PFSK-1 (cell line): Measurements from ENCODE around the genes DYSF, CYP26B1, NOTO, PRADC1 and ACTG2.

DNA sequence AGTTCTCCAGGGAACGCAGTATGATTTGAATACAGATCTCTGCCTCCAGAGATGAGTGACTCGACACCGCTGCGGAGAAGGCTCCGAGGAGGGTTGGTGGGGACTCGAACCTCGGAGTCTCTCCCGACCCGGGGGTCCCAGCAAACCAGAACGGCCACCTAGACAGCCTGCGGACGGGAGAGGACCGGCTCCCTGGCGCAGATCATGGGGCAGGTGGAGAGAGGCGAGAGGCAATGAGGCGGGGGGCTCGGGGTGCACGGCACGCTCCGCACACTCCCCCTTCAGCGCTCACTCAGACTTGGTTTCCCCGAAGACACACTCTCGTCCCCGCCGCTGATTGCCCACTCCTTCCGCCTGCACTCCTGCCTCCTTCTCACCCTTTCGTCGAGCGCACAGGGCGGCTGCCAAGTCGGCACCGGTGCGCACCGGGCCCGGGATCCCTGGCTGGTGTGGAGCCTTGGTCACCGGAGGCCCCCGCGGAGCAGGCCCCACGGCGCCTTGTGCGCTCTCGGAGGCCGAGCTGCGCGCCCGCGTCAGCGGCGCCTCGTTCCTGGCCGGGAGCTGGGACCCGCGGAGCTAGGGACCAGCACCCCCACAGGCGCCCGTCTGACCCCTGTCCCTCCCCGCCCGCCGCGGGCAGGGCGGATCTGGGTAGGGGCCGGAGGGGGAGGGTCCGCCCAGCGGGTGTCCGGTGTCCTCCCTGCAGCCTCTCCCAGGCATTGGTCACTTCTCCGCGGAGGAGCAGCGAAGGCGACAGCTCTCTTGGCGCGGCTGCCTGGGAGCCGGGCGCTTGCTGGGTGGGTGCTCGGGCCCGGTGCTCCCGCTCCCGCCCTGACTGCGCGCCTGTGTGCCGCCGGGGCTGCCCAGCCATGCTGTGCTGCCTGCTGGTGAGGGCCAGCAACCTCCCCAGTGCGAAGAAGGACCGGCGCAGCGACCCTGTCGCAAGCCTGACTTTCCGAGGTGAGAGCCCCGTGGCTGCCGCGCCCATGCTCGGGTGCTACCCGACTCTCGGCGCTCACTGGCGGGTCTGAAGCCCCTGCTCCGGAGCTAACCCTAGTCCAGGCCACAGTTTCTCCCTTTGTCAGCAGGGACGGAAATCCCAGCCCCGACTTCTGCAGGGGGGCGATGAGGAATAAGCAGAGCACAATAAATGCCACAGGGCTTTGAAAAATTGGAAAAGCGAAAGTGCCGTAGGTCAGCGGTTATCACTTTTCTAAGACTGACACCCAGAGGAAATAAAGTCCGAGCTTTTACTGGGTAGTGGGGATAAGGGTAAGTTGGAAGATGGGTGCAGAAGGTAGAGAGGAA is at the start of gene DYSF:
Gene DYSF (plus strand): TSS at position 726 of the 1,308 bp plus-strand sequence.
- RRBS = 16% methylated on average over 47 of the region's 102 CpGs

GRCh38 chr2:71467922-71468585 is 1.6 kb downstream of the DYSF start:
- RRBS = no CpG with 5 or more reads among the region's 8 CpGs

DNA sequence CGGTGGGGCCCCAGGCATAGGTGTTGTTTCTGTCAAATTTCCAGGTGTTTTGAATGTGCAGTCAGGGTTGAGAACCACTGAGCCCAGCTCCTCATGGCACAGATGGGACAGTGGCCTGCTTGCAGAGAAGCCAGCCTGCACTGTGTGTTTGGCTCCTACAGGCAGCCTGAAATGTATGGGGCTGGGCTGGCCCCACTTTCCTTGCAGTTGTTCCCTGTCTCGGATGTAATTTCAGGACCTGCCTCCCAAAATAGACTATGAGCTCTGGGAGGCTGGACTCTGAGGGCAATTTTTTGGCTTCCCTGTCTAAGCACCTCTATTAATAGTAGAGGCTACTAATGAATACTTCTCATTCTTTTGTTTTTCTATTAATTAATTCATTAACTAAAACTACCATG is 2.9 kb downstream of the DYSF start:
- RRBS = no CpG with 5 or more reads among the region's 2 CpGs

DNA sequence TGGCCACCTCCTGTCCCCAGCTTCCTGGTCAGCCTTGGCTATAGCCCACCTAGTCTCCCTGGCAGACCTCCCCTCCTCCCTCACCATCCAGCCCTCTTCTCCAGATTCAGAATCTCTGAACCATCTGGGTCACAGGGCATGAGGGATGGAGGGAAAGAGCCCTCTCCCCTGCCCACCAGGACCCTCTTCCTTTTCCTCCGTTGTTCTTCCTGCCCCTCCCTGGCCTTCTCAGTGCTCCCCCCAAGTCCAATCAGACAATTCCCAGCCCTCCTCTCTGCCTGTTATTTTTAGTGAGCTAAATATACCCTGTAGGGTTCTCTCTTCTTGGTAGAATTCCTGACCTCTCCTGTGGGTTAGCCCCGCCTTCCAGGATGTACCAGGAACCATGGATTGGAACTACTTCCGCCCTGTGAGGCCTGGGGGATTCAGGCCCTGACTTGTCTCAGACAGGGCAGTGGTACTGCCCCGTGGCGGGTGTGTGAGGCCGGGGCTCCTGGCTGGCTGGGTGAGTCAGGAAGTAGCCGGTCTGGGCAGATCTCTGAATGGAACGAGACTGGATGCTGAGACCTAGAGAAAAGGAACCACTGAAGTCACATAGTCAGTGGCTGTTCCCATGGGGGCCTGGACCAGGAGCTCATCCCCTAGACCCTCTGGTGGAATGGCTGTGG is 37.2 kb downstream of the DYSF start:
- RRBS = no CpG with 5 or more reads among the region's 8 CpGs

DNA sequence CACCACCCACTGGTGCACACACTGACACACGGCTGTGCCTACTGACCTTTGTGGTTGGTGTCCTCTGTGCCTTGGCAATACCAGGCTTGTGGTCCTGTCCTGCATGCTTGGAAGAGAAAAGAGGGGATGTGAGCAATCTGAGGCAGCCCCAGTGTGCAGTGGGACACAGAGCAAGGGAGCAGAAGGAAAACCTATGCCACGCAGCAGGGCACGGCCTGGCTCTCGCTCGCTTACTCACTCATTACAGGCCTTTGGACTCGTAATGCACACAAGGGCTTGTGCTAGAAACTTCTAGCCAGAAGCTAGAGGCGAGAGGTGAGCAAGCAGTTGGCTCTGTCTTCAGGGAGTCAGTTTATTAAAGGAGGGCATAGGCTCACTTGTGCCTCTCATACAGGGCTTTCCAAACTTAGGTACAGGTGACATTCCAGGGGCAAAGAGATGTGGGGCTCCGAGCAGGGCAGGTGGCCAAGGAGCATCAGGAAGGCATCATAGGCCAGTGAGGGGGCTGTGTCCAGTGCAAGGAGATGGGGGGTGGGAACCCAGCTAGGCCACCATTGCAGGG is 87.6 kb downstream of the DYSF start:
- RRBS = no CpG with 5 or more reads among the region's 8 CpGs

GRCh38 chr2:71576488-71576818 is 110.0 kb downstream of the DYSF start:
- RRBS = no CpG with 5 or more reads among the region's 12 CpGs

DNA sequence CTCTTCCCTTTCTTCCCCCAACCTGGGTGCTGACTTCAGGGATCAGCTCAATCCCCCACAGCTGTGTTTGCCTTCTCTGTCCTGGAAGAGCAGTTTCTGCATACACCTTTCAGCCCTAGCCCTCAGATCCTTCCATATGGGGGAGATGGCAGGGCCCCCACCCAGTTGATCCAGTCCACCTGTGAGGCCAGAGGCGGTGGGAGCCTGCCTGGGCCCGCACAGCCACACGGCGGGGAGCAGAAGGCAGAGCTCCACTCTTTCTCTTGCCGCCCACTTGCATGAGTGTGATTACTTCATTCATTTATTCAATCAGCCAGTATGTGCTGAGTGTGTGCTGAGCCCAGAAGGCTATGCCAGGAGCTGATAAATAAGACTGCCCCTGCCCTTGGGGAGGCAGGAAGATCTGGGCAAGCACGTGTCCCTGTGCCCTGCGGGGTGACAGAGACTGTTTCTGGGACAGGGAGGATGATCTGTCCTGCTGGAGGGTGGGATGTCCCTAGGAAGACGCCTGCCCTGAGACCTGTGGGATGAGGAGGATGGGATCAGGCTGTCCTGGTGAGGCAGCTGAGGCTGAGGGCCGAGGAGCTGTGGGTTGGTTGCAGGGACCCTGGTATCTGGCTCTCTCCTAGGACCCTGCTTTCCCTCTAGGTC is 237.6 kb downstream of the DYSF start:
- RRBS = no CpG with 5 or more reads among the region's 9 CpGs

DNA sequence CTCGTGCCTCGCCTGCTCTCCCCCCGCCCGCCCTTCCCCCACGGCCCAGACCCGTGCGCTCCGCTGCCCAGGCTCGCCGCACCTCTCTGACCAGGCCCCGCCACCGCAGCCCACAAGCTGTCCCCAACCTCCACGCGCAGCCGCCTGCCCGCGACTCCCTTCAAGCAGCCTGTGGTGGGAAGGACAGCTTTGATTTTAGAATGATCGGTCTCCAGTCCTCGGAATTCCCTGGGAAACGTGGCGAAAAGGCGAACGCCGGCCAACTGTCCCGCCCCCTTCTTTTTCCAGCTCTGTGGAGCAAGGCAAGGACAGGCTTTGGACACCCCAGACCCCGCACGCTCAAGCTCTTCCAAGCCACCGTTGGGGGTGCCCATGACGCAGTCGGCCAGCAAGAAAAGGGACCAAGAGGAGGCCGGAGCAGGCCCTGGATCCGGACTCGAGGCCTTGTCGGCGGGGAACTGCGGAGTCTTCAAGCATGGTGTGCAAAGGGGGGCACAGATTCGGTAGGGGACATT is 4.2 kb downstream of the CYP26B1 start:
- RRBS = 76% methylated on average over 6 of the region's 37 CpGs

DNA sequence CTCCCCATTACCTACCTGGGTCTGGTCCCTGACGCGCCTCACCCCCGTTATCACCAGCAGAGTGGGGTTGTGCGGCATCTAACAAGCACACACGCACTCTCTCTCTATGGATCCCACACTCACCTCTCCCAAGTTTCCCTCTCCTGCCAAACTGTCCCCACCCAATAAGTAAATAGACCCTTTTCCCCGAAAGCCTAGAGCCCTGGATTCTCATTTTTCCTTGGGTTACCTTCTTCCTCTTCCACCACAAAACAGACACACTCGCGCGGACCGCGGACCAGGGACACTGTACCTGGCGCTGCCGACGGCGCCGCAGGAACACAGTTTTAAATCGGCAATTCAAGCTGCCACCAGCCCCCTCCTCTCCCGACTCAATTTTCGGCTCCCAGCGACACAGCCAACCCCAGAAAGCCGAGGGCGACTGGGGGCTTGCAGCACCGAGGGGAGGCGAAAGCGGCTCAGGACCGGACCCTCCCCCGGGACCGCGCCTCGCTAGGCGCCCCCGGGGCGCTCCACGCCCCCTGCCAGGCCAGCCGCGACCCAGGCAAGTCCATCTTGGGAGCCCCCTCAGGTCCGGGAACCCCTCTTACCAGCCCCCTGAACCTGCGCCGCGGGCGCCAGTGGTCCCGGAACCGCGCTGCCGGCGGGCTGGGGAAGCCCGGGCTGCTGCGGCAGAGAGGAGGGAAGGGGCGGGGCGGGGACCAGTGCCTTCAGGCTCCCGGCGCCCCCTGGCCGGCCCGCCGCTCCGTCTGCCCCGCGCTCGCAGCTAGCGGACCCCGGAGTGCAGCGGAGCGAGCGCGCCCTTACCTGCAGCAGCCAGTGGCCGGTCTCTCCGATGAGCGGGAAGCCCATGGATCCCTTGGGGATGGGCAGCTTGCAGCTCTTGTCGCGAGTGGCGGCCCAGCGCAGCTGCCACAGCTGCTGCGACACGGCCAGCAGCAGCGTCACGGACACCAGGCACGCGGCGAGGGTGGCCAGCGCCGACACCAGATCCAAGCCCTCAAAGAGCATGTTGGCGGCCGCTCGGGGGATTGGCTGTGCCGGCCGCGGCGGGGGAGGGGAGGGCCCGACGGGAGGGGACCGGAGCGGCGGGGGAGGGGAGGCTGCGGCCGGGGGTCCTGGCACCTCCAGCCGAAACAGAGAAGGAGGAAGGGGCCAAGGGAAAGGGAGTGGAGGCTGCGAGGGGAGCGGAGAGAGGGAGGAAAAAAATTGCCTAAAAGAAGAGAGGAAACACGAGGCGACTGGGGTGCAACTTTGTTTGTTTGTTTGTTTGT is at the start of gene CYP26B1:
Gene CYP26B1 (minus strand): TSS at position 1,039 of the 1,274 bp plus-strand sequence.
- RRBS = 12% methylated on average over 37 of the region's 100 CpGs

GRCh38 chr2:72989700-72990146 is 72.4 kb downstream of the EMX1 start:
- RRBS = no CpG with 5 or more reads among the region's 11 CpGs

GRCh38 chr2:73202073-73202732 is at the start of gene NOTO:
Gene NOTO, plus strand, starts transcription at chr2:73202574.
- RRBS = 31% methylated on average over 22 of the region's 49 CpGs

GRCh38 chr2:73232607-73233329 is at the start of gene PRADC1:
Gene PRADC1, minus strand, starts transcription at chr2:73233239.
- RRBS = under 1% methylated on average over 4 of the region's 59 CpGs

DNA sequence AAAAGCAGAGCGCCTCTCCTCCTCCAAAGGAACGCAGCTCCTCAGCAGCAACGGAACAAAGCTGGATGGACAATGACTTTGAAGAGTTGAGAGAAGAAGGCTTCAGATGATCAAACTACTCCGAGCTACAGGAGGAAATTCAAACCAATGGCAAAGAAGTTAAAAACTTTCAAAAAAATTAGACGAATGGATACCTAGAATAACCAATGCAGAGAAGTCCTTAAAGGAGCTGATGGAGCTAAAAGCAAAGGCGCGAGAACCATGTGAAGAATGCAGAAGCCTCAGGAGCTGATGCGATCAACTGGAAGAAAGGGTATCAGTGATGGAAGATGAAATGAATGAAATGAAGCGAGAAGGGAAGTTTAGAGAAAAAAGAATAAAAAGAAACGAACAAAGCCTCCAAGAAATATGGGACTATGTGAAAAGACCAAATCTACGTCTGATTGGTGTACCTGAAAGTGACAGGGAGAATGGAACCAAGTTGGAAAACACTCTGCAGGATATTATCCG is 76.0 kb downstream of the ALMS1 start:
- RRBS = no CpG with 5 or more reads among the region's 12 CpGs

DNA sequence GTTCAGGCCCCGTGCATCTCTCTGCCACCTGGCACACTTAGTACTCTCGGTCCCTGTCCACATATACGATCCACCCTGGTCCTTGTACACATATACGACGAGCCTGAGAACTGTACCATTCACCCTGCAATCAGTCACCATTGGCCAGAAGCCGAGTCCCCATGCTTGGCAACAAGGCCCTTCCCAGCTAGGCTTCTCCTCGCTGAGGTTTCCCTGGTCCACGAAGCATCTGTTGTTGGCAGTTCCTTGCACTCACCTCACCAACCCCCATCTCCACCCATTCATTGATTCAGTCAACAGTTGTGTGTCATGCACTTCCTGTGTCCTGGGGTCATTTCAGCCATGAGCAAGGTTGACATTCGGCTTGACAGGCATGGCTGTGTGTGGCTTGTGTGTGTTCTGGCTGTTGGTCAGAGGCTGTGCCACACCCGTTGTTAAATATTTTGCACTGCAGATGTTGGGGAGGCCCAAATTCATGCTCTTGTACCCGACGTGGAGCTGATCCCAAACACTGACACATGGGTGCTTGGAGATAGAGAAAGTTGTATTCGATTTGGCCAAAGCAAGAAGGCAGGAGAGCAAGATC is 489 bp upstream of the NAT8 start:
- RRBS = no CpG with 5 or more reads among the region's 13 CpGs

- RRBS = no CpG with 5 or more reads among the region's 5 CpGs
Measured at GRCh38 chr2:73730651-73731253, 6.4 kb downstream of the TPRKB start.

GRCh38 chr2:73741342-73741760 is 4.2 kb upstream of the TPRKB start:
- RRBS = no CpG with 5 or more reads among the region's 3 CpGs

- RRBS = no CpG with 5 or more reads among the region's 4 CpGs
Measured at GRCh38 chr2:73837901-73838658, 9.3 kb downstream of the STAMBP start.

- RRBS = no CpG with 5 or more reads among the region's 20 CpGs
Measured at GRCh38 chr2:73892432-73893394, at the start of gene ACTG2. Gene ACTG2, plus strand, starts transcription at chr2:73893008.

DNA sequence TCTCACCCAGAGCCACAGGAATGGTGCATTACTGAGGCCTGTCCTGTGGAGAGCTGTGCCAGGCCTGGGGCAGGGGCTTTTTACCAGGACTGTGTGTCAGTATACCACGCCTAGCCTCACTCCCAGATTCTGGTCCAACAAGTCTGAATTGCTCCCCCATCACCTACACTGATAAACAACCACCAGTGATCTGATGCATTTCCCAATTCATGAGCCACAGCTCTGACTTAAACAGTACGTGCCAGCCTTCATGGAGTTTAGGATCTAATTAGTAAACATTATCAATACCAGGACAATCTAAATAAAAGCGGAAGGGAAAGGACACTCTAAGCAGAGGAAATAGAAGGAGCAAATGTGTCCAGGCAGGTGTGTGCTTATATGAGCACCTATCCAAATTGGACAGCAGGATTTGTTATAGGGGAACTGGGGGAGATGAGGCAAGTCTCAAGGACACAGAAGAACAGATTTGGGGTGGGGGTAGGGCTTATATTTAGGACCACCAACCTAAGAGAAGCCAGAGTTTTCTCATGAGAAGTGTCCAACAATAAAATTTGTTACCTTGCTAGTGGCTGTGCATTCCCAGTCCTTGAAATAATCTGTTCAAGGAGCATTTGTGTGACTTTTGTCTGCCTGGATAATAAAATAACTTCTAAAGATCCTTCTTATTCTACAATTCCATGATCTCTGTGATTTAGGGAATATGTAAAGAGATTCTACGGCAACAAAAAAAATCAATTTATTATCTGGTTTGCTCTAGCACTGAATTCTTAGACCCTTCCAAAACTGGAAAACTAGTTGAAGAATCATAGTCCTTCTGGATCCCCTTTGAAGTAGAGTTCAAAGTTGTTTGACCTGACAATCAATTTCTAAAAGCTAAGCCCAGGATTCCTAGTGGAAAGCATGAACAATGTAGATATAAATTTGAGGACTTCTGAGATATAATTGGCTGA is 8.6 kb upstream of the DGUOK start:
- RRBS = no CpG with 5 or more reads among the region's 4 CpGs

GRCh38 chr2:73919789-73920093 is 6.9 kb upstream of the DGUOK start:
- RRBS = no CpG with 5 or more reads among the region's 4 CpGs